Ileum (tissue), 1 donor: ENCODE data around the genes SRPX2 and CSTF2.

GRCh38 chrX:85403559-85403909, 24.1 kb upstream of the POF1B start:
- PRO-cap = no peak

DNA sequence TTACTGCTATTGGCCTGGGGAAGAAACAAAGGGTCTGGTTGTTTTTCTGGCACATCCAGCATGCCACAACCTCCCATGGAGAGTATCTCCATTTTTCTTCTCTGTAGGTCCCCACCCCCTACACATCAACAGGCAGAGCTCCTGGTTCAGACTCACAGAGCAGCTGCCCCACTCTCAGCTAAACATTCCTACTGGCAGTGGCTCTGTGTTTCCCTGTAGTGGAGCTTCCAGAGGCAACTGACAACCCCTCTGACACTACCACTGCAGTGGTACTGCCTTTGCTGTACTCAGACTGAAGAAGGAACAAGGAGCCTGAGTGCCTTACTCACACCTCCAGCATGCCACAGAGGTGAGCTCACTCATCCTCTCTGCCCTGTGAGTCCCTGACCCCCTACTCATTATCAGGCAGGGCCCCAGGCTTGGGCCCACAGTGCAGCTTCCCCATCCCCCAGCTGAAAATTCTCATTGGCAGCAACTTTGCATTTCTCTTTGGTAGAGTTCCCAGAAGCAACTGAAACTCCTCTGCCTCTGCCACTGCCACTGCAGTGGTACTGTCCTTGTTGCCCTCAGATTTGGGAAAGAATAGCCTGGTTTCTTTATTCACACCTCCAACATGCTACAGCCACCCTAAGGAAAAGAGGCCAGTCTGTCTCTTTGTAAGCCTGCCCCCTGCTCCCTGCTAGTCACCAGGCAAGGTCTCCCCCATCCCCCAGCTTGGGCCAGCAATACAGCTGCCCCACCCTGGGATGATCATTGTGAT, 240.6 kb upstream of the POF1B start:
- PRO-cap = no peak

DNA sequence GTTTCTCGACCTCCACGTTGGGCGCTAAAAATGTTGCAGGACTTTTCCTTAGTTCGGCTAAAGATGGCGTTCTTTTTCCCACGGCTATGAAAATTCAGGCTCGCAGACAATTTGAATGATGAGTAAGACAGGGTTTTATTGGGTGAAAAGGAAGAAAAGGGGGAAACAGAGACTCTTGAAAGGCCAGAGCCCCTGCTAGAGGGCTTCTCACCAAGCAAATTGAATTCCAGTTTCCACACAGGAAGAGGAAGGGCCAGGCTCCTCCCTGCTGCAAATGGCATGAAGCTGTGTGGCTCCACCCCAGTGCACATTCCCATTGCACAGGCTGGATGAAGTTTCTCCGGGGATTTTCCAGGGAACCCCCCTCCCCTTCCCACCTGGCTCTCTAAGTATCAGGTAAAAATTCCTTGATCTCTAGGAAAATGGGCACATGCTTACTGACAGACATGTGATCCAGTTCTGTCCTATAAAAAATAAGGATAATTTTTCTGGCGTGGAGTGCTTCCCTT, 210.9 kb downstream of the KLHL4 start:
- PRO-cap = no peak

DNA sequence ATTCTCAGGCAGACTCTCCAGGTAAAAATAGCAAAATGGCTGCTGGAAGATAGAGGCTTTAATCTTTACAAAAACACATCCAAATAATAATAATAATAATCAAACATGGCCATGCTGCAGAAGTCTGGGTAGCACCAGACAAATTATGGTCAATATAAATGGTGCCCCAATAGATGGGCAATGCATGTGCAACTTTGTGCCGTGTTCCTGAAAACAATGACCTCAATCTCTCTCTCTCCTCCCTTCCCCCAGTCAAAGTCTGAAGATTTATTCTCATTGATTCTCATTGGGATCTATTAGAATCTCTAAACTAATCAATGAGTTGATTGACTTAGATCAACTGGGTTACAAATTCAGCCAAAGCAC, 344.4 kb downstream of the NAP1L3 start:
- PRO-cap = no peak

DNA sequence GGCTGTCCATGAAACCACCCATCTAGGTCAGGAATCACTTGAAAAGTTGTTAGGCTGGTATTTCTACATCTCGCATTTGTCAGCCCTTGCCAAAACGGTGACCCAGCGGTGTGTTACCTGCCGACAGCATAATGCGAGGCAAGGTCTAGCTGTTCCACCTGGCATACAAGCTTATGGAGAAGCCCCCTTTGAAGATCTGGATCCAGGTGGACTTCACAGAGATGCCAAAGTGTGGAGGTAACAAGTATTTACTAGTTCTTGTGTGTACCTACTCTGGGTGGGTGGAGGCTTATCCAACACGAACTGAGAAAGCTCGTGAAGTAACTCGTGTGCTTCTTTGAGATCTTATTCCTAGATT, 238.6 kb downstream of the NAP1L3 start:
- PRO-cap = no peak

- PRO-cap = no peak
Observed at GRCh38 chrX:93627215-93627414, 46.3 kb downstream of the NAP1L3 start.

DNA sequence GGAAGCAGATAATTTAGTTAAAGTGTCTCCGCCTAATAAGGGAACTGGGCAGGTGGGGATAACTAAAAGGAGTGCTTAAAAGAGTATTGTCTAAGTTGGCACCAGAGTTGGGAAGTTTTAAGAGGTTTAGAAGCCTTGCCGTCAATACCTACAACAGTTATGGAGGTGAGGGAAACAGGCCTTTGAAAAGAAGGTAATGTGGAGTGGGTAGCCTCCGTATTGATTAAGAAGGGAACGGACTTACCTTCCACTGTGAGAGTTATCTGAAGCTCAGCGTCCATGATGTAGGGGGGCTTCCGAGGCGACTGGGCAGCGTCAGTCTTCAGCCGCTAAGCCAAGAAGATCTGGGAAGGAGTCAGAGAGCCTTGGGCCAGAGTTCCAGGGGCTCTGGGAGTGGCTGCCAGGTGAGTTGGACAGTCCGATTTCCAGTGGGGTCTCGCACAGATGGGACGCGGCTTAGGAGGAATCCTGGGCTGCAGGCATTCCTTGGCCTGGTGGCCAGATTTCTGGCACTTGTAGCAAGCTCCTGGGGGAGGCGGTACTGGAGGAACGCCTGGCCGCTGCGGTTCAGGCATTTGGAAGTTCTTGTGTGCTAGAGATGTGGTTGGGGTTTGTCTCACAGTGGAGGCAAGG, 1027.9 kb downstream of the FAM133A start:
- PRO-cap = no peak

GRCh38 chrX:97046640-97047034, 162.9 kb downstream of the RPA4 start:
- PRO-cap = no peak

DNA sequence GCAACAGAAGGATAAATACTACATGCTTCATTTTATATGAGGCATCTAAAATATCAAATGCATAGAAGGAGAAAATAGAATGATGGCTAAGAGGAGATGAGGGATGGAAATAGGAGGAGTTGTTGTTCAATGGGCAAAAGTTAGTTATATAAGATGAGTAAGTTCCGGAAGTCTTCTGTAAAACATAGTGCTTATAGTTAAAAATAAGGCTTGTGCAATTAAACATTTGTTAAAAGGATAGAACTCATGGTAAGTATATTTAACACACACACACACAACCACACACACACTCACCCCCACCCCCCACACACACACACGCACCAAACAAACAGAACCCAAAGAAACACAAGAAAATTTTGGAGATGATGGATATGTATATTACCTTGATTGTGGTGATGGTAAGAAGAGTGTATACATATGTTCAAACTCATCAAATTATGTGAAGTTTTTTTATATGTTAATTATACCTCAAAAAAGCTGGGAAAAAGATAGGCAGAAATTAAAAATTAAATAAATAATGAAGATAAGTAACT, 1343.4 kb downstream of the PCDH19 start:
- PRO-cap = no peak

DNA sequence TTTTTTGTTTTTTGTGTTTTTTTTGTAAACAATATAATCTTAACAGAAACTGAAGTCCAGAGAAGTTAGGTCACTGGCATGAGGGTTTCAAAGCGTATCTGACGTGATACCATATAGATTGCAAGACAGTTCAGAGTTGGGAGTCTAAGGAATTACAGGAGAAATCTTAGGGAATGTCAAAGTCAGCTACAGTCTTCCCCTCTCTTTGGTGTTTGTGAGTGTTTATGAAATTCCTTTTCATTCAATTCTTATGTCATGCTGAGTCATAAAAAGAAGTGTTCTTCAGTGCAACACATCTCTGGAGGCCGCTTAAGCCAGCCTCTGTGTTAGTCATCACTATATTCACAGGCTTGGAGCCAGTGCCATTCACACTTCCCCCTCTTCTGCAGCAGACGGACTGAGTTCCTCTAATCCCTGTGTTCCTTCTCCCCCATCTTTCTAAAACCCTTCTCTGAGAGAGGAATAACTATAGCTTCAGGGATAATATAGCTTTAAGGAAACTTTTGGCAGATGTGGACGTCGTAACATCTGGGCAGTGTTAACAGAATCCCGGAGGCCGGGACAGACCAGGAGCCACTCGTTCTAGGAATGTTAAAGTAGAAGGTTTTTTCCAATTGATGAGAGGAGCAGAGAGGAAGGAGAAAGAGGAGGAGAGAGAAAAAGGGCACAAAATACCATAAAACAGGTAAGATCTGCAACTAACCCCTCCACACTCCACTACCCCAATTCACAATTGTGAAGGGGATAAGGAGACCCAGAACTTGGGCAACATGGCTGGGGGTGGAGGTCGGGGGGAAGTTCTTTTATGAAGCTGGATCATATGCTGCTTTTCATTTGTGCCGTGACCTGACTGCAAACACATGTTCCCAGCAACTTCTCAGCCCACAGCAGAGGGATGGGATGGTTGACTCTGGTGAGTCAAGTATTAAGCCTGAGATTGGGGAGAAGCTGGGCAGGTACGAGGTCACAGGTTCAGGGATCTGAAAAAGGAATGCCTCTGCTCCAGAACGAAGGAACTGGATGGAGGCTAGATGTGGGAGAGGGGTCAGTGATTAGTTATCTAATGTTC, at the start of gene SRPX2:
TSS of gene SRPX2 (plus strand) at position 369 of the 1,069 bp plus-strand sequence.
- PRO-cap = no peak

- PRO-cap = no peak
Observed at GRCh38 chrX:100646961-100647478, 3.0 kb downstream of the SRPX2 start.

- PRO-cap = no peak
Observed at GRCh38 chrX:100650635-100651384, 6.8 kb downstream of the SRPX2 start.

- PRO-cap = unidirectional peak, minus-strand start at chrX:100819953
Observed at GRCh38 chrX:100819458-100820514, at the start of gene CSTF2. TSS of gene CSTF2 (plus strand) at chrX:100820391.

GRCh38 chrX:101383674-101384336, 2.2 kb downstream of the BTK start:
- PRO-cap = no peak

DNA sequence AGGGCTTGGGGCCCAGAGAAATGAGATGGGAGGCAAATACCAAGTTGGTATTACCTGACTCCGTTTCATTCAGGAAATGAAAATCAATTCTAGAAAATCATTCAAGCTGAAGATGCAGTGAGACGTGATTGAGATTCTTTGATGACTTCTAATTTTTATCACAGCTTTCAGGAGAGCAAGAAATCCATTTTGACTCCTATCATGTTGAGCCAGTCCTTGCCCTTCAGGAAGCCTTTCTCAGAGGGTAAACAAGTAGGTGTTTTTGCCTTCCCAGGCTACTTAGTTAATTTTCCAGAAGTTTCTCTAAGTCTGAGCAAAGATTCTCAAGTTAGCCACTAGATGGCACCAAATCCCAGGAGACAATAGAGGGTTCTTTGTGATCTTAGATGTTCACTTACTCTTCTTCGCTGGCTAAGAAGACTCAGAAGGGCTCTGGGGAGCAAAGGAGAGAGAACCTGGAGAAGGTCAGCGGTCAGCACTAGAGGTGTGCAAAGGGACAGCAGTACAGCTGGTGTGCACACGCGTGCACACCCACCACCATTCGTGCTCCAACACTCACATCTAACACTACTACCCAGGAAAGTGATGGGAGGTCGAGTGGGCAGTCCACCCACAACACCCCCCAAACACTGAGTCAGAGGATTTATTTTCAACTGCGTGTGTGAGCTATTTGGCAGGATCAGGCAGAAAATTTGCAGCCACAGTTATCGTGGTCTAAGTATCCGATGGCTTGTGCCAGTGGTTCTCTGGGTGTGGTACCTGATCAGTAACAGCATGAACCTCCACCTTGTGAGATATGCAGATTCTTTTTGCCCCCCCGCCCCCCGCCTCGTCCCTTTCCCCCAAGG, 7.5 kb downstream of the HNRNPH2 start:
- PRO-cap = no peak

DNA sequence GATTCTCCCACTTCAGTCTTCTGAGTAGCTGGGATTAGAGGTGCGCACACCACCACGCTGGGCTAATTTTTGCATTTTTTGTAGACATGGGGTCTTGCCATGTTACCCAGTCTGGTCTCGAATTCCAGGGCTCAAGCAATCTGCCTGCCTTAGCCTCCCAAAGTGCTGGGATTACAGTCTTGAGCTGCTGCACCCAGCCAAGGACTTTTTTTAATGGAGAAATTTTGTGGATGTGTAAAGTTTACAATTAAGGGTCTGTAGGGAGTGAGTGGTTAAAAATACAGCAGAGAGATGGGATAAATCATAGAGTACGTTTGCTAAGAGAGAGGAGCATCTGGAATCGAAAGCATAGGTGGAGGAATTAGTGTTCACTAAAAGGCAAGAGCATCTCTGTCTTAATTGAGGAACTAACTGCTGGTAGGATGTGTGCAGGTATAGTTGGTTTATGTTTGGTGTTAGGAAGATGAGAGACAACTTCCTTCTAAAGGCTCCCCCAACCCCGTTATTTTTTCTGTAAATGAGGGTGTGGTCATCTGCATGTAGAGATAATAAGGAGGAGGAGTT, 18.0 kb downstream of the HNRNPH2 start:
- PRO-cap = no peak

- PRO-cap = no peak
Observed at GRCh38 chrX:101616475-101616941, 1.3 kb downstream of the ARMCX6 start.

- PRO-cap = no peak
Observed at GRCh38 chrX:101638228-101638711, 15.3 kb downstream of the ARMCX3 start.

- PRO-cap = no peak
Observed at GRCh38 chrX:102126786-102127277, 1.4 kb downstream of the TCEAL2 start.

DNA sequence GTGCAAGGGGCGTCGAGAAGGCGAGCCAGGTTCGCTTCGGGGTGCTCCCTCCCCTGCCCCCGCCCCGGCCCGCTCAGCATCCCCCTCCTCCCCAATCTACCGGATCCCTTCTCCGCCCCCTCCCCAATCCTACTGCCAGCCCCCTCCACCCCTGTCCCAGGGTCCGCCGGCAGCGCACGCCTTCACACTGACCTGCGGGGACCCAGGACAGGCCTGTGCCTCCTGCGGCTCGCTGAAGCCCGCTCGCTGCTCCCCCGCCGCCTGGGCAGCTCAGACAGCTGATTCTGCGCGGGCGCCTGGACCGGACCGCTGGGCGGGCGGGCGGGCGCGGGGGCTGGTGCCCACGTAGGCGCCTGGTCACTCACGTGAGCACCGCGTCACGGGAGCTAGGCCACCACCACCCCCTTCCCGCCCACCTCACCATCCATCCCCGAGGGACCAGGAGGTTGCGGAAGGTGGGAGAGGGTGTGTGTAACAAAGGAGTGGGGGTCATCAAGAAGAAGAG, 13.6 kb downstream of the BEX5 start:
- PRO-cap = no peak